Endodermal cell (in vitro differentiated cells): ENCODE measurements around the gene PHYKPL.

DNA sequence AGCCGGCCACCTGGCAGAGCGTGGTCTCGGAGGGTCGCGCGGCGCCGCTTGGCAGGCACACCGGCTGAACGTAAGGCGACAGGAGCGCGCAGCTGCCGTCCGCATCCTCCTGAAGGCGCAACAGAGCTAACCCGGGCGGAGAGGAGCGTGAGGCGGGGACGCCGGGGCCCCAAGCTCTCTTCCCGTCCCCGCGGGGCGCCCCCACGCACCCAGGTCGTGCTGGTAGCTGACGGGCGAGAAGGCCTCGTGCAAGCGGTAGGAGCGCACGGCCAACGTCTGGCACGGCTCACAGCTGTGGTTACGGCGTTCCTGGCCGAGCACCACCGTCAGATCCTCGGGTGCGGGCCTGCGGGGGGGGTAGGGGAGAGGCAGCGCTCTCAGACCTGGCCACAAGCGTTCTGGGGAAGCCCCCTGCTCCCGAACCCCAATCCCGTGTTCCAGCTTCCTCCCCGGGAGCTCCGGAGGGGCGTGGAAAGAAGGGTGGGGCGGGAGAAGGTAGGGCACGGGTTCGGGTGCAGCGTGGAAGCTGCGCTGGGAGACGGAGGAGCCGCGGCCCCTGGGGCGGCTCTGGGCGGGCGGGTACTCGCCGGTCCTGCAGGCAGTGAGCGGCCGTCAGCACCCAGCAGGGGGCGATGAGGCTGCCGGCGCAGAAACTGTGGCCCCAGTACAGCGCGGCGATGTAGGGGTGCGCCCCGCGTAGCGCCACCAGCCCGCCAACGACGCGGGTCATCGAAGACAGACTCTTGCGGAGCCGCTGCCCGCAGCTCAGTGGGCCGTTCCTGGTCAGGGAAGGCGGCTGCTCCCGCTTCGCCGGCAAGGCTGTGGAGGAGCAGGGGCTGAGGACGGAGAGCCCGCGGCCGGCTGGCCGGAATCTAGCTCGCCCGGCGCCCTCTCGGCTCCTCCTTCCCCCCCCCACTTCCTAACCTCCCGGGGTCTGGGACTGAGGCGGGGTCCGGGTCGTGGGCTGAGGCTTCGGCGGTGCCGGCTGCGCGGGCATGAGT lies 3.1 kb upstream of the PFN3 start:
- PRO-cap = no peak

DNA sequence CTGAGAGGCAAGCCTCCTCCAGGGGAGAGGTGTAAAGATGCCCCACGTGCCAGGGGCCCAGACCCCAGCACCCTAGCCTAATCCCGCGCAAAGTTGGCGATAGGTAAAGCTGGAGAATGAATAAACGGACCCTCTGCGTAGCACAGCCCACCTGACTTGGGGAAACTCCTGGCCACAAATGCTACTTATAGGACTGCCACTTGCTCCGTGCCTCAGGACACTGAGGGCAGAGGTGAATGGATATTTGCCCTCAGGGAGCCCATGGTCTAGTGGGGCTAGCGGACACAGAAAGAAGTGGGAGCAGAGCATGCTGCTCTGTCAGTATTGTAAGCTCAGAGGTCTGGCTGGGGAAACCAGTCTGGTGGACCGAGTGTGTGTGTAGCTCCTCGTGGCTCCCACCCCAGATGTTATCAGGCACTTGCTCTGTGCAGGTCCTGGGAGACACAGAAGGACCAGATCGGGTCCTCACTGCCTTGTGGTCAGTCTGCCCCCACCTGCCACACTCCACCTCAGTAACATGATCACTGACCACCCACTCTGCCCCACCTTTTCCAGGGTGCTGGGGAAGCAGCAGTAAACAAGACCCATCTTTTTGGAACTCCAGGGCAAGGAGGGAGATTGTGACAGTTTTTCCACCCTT lies 841 bp downstream of the GRK6 start:
- PRO-cap = no peak

GRCh38 chr5:177445483-177445816 lies 1.2 kb upstream of the PRR7 start:
- PRO-cap = no peak

DNA sequence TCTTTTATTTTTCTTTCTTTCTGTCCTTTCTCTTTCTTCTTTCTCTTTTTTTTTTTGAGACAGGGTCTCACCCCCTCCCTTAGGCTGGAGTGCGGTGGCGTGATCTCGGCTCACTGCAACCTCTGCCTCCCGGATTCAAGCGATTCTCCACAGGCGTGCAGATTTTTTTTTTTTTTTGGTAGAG lies 905 bp upstream of the PRR7 start:
- PRO-cap = no peak

DNA sequence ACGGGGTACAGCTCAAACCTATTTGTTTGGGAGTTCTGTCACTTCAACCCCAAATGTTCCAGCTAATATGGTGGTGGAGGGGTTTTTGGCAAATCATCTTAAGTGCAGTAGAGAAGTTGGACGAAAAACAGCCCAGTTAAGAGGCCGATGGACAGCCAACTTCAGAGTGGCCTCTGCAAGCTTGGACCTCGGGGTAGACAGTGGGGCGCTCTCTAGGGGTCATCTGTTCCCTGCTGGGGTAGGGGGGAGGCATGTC lies 685 bp upstream of the PRR7 start:
- PRO-cap = no peak

- PRO-cap = no peak
These were observed 11.3 kb downstream of the DBN1 start for GRCh38 chr5:177461961-177462741.

- PRO-cap = no peak
These were observed 6.2 kb downstream of the DBN1 start for GRCh38 chr5:177466781-177467989.

DNA sequence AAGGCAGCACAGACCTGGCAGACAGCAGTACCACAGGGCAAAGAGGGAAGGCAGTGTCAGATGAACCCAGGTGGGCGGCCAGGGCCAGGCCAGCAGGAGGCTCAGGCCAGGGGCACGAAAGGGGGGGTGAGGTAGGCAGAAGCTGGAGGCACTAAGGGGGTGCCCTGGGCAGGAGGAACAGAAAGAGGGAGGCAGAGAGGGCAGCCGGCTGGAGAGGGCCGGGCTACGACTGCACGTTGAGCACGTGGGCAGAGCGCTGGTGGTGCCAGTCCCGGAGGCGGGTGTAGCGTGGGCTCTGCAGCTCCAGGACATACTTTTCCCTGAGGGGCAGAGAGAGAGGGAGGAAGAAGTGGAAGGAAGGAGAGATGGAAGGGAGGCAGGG lies 7.1 kb downstream of the PDLIM7 start:
- PRO-cap = no peak

DNA sequence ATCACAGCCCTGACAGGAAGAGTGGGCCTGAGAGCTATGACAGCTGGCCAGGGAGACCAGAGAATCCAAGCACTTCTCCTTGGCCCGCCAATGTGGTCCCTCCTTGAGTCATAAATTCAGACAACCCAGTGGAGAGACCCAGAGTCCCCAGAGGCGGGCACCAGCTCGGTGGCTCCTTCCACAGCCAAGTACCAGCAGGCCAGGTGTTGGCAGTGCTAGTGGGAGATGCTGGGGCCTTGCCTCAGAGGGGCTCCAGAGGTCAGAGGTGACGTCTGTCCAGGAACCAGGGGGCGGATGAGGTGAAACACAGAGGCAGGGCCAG lies 1.6 kb upstream of the DOK3 start:
- PRO-cap = no peak

GRCh38 chr5:177531142-177531702 lies 14.5 kb upstream of the DDX41 start:
- PRO-cap = no peak

- PRO-cap = no peak
These were observed 4.1 kb downstream of the B4GALT7 start for GRCh38 chr5:177603711-177604826.

- PRO-cap = no peak
These were observed 5.0 kb downstream of the B4GALT7 start for GRCh38 chr5:177604827-177605502.

GRCh38 chr5:177616776-177617227 lies 16.9 kb downstream of the B4GALT7 start:
- PRO-cap = no peak

DNA sequence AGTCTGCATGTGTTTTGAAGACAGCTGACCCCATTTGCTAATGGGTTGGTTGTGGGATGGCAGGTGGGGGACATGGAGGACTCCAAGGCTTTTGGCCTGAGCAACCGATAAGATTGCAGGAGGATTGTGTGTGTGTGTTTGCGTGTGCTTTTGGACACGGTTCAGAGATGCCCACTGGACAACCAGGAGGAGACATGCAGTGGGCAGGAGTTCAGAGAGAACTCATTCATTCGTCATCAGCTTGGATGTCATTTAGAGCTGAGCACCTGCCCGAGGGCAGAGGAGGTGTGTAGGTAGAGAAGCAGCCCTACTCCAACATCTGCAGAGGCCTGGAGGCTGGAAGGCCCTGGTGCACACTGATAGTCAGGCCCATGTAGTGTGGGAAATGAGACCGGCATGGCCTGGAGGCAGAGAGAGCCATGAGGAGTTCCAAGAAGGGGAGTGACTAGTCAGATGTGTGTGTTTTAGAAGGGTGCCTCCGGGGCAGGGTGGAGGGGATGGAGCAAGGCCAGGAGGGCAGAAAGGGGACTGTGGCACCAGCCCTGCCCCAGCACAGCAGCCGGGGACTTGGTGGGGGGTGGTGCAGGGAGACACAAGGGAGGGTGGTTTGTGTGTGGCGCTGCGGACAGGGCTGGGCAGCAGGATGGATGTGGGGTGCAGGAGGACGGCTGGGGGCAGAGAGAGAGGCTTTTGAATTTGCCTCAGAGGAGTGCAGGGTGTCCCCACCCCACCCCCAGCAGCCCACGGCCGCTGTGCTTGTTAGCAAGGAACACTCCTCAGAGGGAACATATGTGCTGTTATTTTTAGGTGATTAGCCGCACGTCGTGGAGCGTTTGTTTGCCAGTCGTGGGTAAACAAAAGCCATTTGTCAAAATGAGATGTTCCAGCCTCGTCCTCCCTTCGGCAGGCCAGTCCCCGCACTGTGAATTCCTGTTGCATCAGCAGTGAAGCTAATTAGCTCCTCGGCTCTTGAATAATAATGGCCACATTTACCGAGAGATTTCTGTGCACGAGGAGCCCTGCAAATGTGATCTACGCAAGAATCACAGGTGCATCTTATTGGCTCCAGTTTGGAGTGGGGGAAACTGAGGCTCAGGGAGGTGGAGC lies 65.7 kb downstream of the PROP1 start:
- PRO-cap = unidirectional peak, minus-strand start at position 924 of the sequence

GRCh38 chr5:178123414-178123932 lies 7.3 kb upstream of the RMND5B start:
- PRO-cap = no peak

GRCh38 chr5:178127266-178127833 lies 3.5 kb upstream of the RMND5B start:
- PRO-cap = no peak

DNA sequence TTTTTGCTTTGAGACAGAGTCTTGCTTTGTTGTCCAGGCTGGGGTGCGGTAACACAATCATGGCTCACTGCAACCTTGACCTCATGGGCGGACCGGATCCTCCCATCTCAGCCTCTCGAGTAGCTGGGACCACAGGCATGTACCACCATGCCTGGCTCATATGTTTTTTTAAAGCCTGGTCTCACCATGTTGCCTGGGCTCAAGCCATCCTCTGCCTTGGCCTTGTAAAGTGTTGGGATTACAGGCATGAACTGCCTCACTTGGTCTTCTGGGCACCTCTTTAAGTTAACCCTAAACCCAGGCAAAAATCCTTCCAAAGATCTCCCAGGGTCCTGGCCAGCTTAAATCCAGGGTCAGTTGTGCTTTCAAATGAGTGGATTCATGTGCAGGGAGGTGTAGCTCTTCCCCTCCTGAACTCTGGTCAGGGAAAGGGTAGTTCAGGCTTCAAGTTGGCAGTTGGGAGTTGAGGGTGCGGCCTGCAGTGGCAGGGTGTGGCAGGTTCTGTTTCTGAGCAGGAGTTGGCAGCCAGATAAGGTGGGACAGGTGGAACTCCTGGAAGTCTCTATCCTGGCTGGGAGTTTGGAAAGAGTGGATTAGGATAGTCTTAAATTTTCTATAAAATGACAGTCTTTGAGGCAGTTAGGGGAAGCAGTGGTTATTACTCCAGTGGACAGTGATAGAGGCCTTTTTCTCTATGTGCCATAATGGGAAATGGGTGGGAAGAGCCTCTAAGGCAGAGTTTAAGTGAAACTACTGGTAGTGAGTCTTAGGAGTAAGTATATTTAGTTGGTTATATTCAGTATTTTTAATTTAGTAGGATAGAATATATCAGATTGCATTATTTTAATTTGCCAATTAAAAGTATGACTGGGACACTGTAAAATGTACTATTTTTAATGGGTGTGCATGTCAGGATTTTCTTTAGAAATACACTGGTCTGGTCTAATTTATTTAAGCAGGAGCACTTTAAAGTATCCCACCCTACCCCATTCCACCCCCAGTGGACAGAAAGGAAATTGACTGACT lies 3.7 kb downstream of the HNRNPAB start:
- PRO-cap = no peak

- PRO-cap = no peak
These were observed 11.0 kb downstream of the PHYKPL start for GRCh38 chr5:178221348-178222273.

GRCh38 chr5:178232088-178232975 lies at the start of gene PHYKPL:
TSS of gene PHYKPL (minus strand) at chr5:178232802.
- PRO-cap = bidirectional peak, plus-strand start at chr5:178232334, minus-strand start at chr5:178232175; bidirectional peak, plus-strand start at chr5:178232728, minus-strand start at chr5:178232776

DNA sequence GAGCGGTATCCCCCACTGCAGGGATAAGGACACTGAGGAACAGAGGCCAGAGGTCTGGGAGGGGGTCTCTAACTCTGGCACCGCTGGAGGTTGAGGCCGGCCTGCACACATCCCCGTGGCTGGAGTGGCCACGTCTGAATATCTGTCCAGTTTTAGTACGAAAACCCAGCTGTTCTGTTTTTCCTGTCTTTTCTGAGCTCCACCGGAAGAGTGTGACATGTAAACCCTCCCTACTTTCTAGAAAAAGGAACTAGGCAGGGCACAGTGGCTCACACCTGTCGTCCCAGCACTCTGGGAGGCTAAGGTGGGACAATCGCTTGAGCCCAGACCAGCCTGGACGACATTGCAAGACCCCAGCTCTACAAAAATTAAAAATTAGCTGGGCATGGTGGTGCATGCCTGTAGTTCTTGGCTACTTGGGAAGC lies 8.1 kb upstream of the PHYKPL start:
- PRO-cap = no peak